Myometrial cell (primary cell): ENCODE measurements around the genes TMBIM4 and DYRK2.

- RAMPAGE, long total RNA = no peak
Measured at GRCh38 chr12:65390644-65391235, 112.3 kb downstream of the MSRB3 start.

DNA sequence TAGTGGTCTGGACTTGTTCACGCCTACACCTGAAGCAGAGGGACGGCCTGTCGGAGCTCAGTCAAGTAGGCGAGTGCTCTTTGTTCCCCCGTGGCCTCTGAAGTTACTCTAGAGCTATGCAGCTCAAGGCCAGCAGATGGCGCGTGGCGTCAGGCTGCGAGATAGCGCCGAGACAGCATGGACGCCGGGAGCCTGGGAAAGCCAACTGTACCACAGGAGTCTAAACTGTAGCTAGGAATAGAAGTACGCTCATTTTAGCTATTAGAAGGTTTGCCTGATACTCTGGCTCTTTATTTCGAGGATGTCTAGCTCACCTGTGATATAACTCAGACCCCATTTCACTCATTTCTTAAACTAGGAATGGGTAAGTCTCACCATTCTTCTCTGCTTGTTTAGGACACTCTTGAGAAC, 267.5 kb upstream of the HMGA2 start:
- RAMPAGE, long total RNA = no peak

DNA sequence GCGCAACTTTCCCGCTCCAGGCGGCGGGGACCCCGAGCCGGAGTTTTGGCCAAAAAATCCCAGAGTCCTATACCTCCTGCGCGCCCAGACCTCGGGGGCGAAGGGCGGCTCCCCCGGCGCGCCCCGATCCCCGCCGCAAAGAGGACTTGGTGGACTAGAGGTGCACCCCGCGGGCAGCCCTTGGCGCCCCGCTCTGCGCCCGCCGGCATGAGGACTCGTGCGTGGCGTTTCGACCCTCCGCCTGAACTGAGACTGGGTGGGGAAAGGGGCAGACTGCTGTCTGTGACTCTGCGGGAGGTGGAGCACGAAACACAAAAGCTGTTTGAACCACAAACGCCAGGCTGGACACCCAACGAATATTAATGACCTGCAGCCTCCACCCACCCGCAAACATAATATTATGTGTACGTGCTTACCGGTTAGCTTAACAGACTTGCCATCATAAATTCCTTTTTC, 94.9 kb upstream of the HMGA2 start:
- RAMPAGE, long total RNA = no peak

GRCh38 chr12:65822572-65823277, 1.6 kb upstream of the HMGA2 start:
- RAMPAGE, long total RNA = no peak

GRCh38 chr12:65948436-65949092, 124.3 kb downstream of the HMGA2 start:
- RAMPAGE, long total RNA = no peak

GRCh38 chr12:66129750-66130447, 651 bp downstream of the LLPH start:
- RAMPAGE, long total RNA = no peak

DNA sequence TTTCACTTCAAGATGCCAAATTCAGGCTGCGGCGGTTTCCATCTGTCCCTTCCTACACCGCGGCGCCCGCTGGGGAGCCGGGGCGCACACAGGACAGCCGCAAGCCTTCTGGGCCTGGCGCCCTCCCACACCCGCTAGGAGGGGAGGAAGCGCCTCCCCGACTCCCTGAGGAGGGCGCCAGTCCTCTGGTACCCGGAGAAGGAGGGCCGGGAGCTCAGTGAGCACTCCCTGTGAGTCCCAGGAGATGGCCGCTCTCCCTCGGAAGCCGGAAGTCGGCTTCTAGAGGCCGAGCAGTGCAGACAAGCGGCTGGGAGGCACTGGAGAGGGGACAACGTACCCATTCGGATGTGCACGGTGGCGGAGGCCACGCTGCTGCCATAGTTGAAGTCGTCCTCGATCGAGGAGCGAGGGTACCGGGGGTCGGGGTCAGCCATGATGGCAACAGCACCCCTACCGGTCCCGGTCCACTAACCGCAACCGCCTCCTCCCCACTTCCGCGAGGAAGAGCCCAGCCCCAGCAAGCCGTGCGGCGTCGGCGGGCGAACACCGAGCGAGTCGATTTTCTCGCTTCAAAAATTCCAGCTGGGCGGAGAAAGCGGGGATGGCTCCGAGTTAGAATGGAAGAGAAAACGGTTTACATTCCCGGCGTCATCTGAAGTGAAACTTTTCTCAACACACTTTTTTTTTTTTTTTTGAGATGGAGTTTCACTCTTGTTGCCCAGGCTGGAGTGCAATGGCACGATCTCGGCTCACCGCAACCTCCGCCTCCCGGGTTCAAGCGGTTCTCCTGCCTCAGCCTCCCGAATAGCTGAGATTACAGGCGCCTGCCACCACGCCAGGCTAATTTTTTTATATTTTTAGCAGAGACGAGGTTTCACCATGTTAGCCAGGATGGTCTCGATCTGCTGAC, at the start of gene TMBIM4:
Gene TMBIM4, minus strand, starts transcription at position 479 of the 910 bp plus-strand sequence.
- RAMPAGE, long total RNA = start-site peak on the minus strand centred at position 477 of the sequence, 75 bp wide, 1,139 and 895 reads in 2 replicates

GRCh38 chr12:66187676-66188422, 1.2 kb upstream of the IRAK3 start:
- RAMPAGE, long total RNA = no peak

GRCh38 chr12:66235091-66235933, 46.3 kb downstream of the IRAK3 start:
- RAMPAGE, long total RNA = no peak

DNA sequence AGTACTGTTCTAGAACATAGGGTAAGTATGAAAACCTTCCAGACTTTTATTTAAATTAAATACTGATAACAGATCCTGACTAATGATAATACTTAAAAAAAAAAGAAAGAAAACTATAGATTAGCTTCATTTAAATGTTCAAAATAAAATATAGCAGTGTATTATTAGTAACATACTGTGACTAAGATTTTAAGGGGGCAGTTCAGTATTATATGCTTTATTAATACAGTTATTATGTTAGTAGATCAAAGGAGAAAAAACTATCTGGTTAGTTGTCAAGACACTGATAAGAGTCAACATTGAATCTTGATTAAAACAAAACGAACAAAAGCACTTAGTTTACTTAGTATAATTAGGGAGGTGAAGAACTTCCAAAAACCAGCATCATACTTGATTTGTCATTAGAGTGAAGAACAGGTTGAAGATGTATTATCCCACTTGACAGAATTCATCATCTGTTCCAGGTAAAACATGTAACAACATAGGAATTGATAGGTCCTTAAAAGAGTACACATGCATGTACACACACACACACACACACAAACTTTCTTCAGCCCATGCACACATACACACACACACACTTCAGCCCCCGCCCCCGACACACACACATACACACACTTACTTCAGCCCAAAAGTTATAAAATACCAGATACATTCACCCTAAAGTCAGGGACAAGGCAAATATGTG, 15.2 kb downstream of the CAND1 start:
- RAMPAGE, long total RNA = no peak

DNA sequence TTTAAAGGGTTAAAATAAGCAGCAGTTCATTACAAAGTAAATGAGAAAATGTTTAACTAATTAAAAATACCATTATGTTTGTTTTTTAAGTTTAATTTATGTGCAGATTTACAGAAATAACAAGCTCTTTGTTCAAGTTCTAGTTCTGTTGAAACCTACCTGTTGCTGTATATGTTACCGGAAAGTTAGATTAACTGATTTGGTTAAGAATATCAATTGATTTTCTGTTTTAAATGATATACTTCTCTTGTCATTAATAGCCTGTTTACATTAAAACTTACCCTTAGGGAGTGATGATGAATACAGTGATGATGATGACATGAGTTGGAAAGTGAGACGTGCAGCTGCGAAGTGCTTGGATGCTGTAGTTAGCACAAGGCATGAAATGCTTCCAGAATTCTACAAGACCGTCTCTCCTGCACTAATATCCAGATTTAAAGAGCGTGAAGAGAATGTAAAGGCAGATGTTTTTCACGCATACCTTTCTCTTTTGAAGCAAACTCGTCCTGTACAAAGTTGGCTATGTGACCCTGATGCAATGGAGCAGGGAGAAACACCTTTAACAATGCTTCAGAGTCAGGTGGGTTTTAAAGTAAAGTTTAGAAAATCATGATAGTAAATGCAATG, 33.0 kb downstream of the CAND1 start:
- RAMPAGE, long total RNA = no peak

DNA sequence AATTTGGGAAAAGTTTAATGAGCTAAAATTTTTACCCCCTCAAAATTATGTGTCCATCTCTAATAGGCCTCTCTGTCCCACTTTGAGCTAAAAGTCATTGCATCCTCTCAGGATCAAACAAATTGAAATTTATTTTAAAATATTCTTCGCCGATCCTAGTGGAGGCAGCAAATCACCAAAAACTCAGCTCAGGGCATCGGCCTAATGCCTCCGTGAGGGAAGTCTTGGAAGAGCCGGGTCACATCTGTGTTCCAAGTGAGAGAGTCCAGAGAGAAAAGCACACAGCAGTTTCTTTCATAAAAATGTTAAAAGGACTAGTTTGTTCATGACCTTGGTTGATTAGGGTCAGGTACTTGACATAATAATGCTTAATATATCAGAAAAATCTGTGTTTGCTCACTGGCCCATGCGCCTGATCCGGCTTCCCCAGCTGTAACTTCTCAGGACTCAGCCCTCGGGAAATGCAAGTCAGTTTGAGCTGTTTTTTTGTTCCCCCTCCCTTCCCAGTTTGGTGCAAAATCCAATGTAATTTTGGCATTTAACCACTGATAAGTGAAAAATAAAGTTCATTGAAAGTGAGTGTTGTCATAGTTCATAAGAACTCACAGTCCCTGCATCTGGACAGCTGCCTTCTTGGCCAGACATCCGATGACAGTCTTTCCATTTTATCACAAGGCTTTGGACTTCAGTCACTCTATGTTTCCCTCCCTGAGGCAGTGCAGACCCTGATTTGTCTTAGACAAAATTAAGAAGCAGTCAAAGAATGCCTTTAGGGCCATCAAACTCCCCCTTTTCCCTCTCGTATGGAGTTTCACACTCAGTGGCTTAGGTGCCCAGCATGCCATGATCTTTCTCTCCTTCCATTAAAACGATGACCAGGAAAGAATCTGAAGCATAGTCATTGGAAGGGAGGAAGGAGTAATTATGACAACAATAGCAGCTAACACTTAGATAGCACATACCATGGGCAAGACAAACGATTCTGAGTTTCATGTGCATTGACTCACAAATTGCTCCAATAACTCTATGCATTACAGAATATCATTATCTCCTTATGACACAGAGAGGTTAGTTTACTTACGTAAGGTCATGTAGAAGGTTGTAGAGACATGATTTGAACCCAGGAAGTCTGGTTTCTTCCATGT, 161.8 kb downstream of the CAND1 start:
- RAMPAGE, long total RNA = no peak

GRCh38 chr12:67648668-67648857, at the start of gene DYRK2:
Gene DYRK2, plus strand, starts transcription at chr12:67648745.
- RAMPAGE, long total RNA = no peak

DNA sequence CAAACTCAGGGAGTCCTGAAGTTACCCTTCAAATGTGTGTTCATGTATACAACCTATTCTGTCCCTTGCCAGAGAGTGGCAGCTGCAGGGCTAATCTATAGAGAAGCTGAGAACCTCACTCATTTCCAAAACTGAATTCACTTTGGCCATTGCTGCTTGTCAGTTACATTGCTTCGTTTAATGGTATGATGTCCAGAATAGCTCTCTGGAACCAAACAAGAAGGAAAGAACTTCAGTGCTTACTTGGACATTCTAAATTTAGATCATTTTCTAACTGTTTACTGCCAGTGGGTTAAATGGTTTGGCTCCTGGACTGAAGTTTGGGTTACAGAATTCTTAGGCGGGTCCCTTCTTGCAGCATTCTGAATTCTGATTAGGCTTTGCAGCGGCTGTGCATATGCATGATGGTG, 148.6 kb downstream of the DYRK2 start:
- RAMPAGE, long total RNA = no peak

DNA sequence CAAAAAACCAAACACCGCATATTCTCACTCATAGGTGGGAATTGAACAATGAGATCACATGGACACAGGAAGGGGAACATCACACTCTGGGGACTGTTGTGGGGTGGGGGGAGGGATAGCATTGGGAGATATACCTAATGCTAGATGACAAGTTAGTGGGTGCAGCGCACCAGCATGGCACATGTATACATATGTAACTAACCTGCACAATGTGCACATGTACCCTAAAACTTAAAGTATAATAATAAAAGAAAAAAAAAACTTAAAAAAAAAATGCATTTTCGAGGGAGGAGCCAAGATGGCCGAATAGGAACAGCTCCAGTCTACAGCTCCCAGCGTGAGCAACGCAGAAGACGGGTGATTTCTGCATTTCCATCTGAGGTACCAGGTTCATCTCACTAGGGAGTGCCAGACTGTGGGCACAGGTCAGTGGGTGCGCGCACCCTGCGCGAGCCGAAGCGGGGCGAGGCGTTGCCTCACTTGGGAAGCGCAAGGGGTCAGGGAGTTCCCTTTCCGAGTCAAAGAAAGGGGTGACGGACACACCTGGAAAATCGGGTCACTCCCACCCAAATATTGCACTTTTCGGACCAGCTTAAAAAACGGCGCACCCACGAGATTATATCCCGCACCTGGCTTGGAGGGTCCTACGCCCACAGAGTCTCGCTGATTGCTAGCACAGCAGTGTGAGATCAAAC, 251.5 kb downstream of the DYRK2 start:
- RAMPAGE, long total RNA = no peak

DNA sequence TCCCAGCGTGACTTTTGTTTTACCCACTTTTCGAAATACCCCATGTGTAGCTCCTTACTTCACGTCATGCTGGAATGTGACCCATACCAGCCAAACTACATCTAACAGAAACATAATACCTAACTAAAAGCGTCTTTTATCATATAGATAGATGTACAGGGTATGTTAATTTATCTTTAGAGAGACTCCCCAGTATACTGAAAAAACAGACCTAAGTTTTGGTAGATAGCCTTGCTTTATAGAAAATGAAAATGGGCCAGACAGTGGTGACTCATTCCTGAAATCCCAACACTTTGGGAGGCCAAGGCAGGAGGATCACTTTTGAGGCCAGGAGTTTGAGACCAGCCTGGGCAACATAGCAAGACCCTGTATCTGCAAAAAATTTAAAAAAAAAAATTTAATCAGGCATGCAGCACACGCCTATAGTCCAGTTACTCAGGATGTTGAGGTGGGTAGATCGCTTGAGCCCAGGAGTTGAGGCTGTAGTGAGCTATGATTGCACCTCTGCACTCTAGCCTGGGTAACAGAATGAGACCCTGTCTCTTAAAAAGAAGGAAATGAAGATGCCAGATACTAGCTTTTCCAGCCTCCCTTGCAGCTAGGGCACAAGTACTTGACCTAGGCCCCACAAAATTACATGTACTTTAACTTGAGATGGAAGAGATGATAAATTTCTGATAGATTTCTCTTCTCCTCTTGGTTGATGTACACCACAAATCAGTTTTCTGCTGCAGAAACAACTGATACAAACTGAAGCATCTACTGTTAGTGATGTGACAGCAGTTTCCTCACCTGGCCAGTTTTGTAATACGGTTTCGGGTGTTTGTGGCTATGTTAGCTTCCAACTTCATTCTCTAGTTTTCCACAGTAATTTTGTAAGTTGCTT, 17.1 kb downstream of the RAP1B start:
- RAMPAGE, long total RNA = no peak

- RAMPAGE, long total RNA = no peak
Measured at GRCh38 chr12:68641175-68641378, 30.4 kb downstream of the RAP1B start.

DNA sequence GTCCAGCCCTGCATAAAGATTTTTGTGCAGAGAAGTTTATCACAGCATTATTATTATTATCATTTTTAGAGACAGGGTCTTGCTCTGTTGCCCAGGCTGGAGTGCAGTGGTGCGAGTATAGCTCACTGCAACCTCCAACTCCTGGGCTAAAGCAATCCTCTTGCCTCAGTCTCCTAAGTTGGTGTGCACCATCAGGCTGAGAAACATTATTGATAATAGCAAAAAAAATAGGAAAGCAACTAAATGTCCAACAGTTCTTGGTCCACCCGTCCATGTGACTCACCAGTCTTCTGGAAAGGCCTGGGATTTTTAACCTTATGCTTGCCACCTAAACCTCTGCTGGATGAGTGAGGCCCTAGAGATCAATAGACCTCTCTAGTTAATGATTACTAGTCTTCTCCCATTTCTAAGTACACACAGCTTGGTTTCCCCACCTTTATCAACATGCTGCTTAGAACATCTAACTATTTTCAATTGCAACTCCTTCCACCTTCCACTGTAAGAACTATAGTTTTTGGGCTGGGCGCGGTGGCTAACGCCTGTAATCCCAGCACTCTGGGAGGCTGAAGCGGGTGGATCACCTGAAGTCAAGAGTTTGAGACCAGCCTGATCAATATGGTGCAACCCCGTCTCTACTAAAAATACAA, 19.0 kb upstream of the MDM2 start:
- RAMPAGE, long total RNA = no peak

DNA sequence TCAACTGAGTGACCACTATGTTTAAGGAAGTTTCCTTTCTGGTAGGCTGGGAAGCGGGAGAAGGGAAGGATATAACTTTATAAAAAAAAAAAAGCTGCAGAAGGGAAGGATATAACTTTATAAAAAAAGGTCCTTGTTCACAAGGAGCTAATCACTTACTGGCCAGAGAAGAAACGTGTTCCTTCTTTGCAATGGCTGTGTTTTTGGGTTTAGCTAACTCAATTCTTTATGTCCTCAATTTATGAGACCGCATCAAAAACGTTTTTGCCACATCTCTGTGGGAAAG, 1.1 kb upstream of the MDM2 start:
- RAMPAGE, long total RNA = no peak

GRCh38 chr12:68840973-68842017, 33.3 kb downstream of the MDM2 start:
- RAMPAGE, long total RNA = no peak